SP-49 (cell line): ENCODE measurements around the genes WFDC10B and ZMYND8.

GRCh38 chr20:45704734-45705340 is at the start of gene WFDC10B:
Gene WFDC10B, minus strand, starts transcription at chr20:45705019.
- PRO-cap: no peak

- PRO-cap: no peak
Observed at GRCh38 chr20:45775052-45775416, 16.6 kb downstream of the WFDC3 start.

DNA sequence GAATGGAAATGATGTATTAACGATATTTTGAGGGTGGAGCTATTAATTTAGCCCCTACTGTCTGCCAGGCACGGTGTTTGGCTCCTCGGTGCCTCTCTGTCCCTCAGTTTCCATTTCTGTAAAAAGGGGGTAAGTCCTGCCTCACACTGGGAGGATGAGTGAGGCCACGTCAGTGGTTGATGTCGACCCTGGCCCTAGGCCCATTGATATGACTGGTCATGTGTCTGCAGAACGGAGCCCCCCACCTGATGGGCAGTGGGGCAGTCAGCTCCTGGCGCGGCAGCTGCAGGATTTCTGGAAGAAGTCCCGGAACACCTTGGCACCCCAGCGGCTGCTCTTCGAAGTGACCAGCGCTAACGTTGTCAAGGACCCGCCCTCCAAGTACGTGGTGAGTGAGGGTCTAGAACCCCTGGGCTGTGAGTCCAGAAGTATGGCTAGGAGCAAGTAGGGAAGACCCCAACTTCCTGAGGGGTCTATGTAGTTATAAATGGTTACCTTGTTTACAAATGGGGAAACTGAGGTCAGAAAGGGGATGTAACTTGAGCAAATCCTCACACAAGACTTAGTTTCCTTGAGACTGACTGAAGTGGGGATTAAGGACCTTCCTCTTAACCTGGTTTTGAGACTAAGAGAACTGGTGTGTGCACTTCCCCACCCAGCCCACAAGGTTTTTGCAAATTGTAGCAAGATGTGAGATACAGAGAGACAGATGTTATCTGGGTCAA is 1.3 kb downstream of the SNX21 start:
- PRO-cap: no peak

DNA sequence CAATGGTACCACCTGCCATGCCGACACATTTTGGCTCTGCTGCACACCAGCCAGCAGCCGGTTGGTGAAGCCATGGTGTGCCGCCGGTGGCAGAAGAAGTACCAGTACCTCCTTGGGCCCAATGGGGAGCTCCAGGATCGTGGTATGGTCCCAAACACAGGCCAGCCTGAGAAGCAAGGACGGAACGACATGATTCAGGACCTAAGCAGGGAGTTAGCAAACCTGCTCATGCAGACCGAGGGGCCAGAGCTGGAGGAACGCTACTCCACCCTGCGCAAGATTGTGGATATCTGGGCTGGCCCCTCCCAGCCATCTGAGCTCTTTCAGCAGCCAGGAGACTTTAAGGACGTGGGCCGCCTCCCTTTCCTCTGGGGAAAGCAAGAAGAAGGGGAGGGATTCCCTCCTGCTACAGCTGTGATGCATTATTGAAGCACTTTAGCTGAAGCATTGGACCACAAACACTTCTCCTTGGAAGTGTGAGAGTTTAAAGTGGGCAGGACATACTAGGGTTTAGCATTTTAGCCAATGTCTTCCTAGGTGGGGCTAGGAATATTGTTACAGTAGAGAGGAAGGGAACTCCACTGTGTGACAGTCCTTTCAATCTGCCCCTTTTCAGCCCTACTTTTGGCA is 2.7 kb upstream of the ZSWIM1 start:
- PRO-cap: no peak

- PRO-cap: no peak
Observed at GRCh38 chr20:45892635-45893635, 1.8 kb downstream of the CTSA start.

DNA sequence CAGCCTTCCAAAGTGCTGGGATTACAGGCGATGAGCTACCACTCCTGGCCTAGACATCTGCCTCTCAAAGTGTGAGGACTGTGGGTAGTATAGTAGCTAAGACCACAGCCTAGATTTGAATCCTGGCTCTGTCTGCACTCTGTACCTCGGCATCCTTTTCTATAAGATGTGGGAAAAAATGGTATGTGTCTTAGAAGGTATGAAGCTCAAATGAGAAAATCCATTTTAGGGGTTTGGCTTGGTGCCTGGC is 1.2 kb downstream of the ZNF335 start:
- PRO-cap: no peak

DNA sequence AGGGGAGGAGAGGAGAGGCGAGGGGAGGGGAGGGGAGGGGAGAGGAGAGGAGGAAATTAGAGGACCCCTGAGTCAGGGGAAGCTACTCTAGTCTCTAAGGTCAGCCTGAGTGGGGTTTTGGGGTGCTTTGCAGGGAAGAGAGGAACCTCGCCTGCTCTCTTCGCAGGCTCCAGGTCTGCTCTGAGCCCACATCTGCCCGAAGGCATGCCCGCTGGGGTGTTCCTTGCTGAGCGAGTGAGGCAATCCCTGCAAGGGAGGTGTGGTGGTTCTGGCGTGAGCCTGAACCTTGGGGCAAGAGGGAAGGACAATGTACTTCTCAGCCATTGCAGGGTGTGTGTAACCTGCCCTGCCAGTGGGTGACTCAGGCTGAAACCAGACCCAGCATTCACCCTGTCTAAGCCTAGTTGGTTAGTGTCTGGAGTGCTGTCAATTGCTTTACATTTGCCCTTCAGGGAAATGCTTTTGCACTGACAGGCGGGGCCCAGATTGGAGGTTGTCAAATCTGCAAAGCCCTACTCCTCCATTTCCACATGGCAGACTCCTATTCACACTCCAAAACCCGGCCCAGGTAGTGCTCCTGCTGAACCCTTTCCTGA is 15.3 kb upstream of the MMP9 start:
- PRO-cap: no peak

DNA sequence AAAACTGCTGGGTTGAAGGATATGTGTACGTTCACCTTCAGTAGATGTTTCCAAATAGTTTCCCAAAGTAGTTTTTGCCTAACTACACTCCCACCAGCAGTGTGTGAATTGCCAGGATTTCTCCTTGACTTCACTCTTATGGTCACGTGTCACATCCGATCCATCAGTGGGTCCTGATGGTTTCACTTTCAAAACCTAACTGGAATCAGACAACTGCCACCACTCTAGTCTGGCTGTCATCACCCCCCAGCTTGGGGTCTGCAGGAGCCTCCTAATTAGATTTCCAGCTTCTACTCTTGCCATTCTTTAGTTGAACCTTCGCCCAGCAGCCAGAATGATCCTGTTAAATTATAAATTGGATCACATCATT is 8.5 kb upstream of the SLC12A5 start:
- PRO-cap: no peak

- PRO-cap: no peak
Observed at GRCh38 chr20:46174490-46175049, 56.5 kb downstream of the CD40 start.

GRCh38 chr20:46350415-46351044 is 13.7 kb downstream of the SLC35C2 start:
- PRO-cap: no peak

DNA sequence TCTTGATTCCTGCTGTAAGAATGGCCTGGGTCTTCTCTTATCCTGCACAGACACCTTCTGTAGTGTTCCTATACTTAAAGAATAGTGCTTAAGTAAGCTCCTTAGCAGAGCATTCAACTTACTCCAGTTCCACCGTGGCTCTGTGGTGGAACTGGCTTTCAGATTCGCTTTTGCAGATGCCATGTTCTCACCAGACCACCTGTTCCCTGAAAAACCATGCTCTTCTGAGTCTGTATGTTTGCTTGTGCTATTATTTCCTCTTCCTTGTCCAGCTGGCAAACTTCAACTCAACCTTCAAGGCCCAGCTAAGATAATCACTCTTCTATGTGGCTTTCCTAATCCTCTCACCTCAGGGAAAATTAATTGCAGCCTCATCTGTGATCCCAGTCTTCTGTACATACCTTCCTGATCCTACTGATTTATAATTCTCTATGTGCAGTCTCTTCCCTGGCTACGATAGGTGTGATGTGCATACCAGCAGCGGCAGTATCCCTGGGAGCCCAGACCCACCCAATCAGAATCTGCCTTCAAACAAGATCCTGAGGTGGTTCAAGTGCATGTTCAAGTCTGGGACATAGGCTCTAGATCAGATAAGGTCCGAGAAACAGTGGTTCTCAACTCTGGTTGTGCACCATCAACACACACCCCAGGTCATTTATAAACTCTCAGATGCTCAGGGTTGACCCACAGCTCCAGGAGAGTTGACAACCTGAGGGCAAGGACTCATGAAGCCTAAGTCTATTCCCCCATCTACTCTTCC is 4.7 kb downstream of the ELMO2 start:
- PRO-cap: no peak

GRCh38 chr20:46708178-46708621 is 1.2 kb upstream of the SLC2A10 start:
- PRO-cap: no peak

- PRO-cap: no peak
Observed at GRCh38 chr20:46714006-46715016, 4.9 kb downstream of the SLC2A10 start.

- PRO-cap: no peak
Observed at GRCh38 chr20:46895515-46896322, 1.1 kb downstream of the EYA2 start.

DNA sequence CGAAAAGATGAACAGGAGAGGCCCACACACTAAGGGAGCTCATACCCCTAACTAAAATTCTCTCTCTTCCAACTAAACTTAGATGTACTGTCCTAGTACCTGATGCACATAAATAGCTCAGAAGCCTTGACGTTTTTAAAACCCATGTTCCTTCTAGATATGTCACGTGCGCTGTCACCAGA is 142.6 kb downstream of the ZMYND8 start:
- PRO-cap: no peak

DNA sequence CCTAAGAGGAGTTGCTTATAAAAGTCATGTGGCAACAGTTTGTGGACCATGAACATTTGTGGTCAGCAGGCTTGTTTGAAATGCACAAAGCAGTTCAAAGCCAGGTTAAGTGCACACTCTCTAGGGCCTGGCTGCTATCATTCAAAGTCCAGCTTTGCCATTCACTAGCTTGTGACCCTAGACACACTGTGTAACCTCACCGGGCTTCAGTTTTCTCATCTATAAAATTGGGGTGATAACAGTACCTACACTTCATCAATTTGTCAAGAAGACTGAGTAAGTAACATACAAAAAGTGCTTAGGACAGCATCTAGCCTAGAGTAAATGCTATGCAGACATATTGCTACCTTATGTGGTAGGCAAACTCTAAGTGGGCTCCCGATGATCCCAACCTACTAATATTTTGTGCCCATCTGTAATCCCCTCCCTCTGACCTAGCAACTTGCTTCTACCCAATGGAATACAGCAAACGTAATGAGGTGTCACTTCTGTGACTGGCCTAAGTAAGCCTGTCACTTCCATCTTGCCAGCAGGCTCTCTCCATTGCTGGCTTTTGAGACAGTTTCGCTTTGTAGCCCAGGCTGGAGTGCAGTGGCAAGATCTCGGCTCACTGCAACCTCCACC is 122.9 kb downstream of the ZMYND8 start:
- PRO-cap: no peak

- PRO-cap: no peak
Observed at GRCh38 chr20:47243897-47244811, 112.3 kb downstream of the ZMYND8 start.

GRCh38 chr20:47286980-47287640 is 69.4 kb downstream of the ZMYND8 start:
- PRO-cap: no peak

- PRO-cap: no peak
Observed at GRCh38 chr20:47326569-47326895, 30.0 kb downstream of the ZMYND8 start.

GRCh38 chr20:47356355-47357005 is at the start of gene ZMYND8:
Gene ZMYND8, minus strand, starts transcription at chr20:47356699.
- PRO-cap: bidirectional peak, plus-strand start at chr20:47356853, minus-strand start at chr20:47356687